GM23248 (cell line): ENCODE measurements around the gene TIE1.

GRCh38 chr1:43300399-43301310 lies at the start of gene TIE1:
Gene TIE1 (plus strand): TSS chr1:43300982.
- RAMPAGE, long total RNA = no peak

DNA sequence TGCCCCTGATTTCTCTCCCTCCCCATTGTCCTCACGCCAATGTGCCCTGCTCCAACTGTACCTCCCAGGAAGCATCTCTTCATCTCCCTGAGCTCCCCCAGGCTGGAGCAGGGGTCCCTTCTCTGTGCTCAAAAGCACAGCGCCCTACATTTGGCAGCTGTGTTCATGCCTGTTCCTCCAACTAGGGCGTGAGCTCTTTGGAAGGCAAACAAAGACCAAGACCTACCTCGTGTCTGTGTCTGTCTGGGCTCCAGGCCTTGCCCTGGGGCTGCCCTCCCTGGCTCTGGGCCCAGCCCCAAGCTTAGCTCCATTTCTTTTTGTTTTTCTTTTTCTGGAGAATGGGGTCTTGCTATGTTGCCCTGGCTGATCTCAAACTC lies 3.0 kb downstream of the TIE1 start:
- RAMPAGE, long total RNA = no peak

DNA sequence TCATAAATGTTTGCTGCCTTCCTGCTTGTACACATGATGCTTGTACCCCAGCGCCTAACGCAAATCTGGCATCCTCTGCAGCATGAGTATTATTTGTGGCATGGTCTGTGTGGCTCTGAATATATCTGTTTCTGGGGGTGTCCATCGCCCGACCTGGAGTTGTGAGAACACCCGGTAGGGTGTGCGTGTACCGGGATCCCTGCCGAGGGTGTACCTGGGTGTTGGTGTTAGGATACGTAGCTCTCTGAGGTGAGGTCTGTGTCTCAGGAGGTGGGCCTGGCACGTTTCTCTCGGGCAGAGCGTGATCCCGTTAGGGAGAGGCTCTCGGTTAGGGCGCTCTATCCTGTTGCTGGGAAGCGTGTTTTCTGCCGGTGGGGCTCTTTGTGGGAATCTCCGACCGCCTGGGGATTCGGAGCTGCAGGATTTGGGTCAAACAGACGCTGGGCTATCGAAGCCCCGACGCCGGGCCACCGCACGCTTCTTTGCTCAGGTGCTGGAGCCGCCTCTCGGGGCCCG lies 10.4 kb upstream of the CDC20 start:
- RAMPAGE, long total RNA = no peak

DNA sequence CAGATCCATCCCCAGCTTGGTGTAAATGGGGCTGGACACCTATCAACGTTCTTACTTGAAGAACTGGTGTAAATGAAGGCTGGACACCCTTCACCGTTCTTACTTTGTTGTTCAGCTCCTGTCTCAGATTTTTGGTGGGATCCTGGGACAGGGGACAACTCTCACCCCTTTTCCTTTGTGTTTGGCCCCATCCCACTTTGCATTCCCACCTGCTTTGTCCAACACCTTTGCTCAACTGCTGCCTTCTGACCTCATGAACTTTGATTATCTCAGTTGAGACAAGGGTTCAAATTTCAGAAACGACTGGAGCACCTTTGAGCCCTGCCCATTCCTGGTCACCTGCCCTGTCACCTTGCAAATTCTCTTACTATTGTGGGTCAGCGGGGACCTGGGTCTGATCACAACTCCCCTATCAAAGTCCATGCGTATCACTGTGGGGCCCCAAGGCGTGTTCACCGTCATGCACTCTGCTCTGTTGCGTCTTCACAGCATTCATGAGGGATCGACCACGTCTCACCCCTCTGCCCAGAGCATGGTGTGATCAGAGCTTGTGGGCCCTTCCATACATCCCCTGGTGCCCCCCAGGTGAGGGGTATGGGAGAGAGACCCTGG lies 12.8 kb downstream of the PTPRF start:
- RAMPAGE, long total RNA = no peak

DNA sequence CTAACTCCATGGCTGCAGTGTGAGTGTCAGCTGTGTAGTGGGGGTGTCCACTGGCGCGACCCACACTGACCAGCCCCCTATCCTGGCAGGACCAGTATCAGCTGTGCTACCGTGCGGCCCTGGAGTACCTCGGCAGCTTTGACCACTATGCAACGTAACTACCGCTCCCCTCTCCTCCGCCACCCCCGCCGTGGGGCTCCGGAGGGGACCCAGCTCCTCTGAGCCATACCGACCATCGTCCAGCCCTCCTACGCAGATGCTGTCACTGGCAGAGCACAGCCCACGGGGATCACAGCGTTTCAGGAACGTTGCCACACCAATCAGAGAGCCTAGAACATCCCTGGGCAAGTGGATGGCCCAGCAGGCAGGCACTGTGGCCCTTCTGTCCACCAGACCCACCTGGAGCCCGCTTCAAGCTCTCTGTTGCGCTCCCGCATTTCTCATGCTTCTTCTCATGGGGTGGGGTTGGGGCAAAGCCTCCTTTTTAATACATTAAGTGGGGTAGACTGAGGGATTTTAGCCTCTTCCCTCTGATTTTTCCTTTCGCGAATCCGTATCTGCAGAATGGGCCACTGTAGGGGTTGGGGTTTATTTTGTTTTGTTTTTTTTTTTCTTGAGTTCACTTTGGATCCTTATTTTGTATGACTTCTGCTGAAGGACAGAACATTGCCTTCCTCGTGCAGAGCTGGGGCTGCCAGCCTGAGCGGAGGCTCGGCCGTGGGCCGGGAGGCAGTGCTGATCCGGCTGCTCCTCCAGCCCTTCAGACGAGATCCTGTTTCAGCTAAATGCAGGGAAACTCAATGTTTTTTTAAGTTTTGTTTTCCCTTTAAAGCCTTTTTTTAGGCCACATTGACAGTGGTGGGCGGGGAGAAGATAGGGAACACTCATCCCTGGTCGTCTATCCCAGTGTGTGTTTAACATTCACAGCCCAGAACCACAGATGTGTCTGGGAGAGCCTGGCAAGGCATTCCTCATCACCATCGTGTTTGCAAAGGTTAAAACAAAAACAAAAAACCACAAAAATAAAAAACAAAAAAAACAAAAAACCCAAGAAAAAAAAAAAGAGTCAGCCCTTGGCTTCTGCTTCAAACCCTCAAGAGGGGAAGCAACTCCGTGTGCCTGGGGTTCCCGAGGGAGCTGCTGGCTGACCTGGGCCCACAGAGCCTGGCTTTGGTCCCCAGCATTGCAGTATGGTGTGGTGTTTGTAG lies 27.7 kb upstream of the KDM4A start:
- RAMPAGE, long total RNA = no peak

GRCh38 chr1:43667730-43668009 lies 17.7 kb downstream of the KDM4A start:
- RAMPAGE, long total RNA = no peak

GRCh38 chr1:43821711-43822491 lies 111.7 kb upstream of the ARTN start:
- RAMPAGE, long total RNA = no peak

DNA sequence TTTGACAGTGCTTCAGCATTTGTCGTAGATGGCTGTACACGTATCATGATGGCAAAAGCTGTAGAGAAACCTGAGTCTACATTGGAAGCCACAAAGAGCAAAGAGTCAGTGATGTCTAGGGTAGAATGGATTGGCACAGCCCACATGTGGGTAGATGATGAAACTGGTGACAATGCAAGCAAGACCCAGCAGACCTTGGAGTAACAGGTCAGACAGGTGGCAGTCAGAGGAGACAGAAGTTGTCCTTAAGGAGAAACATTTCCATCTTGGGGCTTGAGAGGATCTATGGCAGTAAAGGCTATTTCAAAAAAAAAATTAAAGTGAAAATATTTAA lies 101.2 kb upstream of the ARTN start:
- RAMPAGE, long total RNA = no peak

DNA sequence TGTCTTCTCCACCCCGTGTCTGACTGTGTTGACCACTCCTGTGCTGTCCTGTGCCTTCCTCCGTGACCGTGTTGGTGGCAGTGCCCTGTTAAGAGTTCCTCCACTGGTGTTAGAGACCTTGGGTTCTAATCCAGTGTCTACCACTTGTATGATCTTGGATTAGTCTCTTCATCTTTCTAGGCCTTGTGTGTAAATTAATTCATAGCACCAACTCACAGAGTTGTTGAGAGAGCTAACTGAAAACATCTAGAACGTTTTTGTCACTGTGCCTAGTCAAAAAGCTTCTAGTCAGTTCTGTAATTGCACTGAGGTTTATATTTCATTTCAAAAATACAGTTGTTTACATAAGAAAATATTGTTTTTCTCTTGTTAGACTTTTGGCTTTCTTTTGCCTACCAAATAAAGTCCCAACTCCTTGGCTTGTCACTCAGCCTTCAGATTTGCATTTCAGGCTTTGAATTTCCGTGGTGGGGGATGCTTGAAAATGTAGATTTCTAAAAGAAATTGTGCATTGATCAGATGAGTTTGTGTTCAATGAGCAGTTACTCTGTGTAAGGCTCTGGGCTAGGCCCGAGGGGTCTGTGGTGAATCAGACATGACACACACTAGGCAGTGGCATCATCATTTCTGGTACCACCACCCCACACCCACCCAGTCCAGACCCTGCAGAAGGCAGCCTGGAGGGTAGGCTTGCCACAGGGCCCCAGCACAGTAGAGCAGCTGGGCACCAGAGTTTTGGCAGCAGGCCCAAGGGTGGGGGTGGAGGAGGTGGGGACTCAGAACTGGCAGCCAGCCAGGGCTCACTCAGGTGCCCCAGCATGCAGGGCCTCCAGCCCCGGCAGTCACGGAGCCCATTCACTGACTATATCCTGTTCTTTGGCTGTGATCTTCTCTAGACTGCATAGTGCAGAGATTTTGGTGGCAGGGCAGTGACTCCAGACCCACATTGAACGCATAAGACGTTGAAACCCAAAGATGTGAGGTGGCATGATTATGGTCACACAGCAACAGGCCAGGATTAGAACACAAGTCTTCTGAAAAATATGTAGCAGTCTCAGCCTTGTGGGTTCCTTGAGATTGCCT lies 97.4 kb upstream of the ARTN start:
- RAMPAGE, long total RNA = no peak

DNA sequence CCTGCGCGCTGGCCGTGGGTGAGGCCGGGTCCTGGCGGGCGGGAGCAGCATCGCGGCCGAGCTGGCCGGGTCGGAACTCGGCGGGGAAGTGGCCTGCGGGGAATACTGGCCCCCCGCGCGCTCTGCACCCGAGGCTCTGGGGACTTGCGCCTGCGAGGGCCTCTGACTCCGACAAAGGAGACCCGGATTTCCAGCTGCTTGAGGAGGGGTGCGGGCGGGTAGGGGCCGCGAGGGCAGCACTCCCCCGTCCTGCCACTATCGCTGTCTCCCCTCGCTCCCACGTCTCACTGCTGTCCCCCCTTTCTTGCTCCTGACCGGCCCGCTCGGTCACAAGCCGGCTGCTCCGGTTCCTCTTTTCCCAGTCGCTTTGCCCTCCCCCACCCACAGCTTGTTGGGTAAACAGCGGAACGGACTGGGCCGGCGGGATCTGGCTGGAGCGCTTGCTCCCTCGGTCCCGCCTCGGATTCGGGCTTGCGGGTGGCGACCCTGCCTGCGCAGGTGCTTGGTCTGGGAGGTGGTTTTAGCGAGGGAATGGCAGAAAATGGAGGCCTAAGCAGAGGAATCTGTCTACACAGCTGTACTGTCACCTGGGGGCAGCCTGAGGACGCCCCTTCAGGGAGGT lies 441 bp downstream of the ATP6V0B start:
- RAMPAGE, long total RNA = no peak

DNA sequence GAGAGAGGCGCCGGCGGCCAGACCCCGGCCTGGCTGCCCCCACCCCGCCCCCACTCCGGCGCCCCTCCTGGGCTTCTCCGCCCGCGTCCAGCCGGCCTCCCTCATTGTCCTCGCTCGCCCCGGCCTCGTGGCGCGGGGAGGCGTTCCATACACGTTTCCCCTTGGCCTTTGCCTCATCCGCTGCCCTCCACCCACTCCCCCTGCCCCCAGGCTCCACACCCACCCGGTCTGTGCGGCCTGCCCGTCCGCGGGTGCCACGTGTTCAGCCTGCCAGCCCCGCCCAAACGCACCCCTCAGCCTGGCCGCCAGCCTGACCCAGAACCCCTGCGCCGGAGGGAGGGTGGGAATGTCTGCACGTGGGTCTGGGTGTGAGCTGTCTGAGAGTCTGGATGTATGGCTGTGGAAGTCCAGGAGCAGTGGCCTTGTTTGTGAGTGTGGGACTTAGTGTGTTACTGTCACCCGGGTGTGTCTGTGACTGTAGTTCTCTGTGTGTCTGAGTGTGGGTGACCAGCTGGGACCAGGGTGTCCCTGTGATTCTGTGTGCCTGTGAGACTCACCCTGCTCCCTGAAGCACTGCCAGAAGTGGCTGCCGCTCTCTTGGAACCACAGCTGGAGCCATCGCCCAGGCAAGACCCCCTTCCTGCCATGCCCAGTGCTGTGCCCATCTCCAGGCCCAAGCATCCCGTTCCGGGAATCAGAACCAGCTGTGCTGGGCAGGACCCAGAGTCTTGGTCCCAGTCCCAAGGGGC lies 783 bp downstream of the B4GALT2 start:
- RAMPAGE, long total RNA = no peak

GRCh38 chr1:44005848-44006301 lies 14.5 kb downstream of the CCDC24 start:
- RAMPAGE, long total RNA = no peak

DNA sequence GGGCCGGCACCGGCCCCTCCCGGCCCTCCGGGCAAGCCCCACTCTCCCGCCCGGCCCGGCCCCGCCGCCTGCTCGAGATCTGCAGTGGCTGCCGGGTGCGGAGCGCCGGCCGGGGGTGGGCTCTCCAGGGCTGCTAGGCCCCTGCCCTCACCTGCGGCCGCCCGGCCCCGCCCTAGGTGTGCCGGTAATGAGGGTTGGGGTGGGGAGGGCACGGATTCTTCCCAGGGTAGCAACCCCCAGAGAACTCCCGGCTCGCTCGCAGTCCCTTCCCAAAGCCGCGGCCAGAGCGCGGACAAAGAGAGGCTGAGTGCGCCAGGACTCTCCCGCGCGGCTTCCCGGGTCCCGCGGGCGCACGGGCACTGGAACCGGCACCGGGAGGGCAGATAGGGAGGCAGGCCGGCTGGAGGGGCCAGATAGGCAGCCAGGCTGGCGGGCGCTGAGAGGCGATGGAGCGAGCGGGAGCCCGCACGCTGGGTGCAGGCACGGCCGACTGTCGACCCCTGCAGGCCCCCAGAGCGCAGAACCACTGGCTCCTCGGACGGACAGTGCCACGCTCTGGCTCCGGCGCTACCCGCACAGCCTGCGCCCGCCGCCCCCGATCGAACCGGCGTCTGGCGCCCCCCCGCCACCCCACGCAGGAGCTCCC lies 765 bp downstream of the SLC6A9 start:
- RAMPAGE, long total RNA = no peak

DNA sequence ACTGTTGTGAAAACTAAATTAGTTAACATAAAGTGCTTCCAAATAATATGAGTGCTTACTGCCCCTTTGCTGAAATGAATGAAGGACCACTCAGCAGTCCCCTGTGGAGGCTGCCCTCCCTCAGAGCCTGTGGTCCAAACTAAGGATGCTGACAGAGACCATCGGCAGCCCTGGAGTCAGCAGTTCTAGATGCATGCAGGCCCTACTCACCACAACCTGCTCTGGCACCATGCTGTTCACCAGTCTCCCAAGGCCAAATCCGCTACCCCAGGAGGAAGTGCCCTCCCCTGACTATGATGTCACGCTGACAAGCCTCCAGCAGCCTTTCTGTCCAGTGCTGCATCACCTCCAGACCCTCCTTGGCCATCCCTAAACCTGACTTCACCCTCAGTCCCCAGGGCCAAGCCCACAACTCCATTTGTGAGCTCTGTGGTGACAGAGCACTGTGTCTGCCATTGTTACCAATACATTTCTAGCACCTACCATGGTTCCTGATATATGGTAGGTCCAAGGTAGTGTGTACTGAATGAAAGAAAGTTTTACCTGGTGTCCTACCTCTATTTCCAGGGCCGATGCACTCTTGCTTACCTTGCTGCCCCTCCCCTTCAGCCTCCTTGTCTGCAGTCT lies 30.9 kb downstream of the DMAP1 start:
- RAMPAGE, long total RNA = no peak

DNA sequence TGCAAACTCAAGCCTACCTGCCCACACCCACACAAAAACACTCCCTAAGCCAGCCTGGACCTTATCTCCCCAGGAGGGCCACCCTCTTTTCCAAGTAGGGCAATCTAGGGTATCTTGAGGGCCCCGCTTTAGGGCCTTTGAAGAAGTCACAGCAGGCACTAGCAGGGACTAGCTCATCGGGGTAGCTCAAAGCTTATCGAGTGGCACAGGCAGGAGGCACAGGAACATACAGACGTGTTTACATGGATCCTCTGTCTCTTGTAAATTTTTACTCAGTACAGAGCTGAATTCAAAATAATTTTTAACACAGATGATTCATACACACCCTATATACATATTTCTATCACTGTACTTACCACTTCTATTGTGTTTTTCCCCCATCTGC lies 54.5 kb downstream of the DMAP1 start:
- RAMPAGE, long total RNA = no peak

DNA sequence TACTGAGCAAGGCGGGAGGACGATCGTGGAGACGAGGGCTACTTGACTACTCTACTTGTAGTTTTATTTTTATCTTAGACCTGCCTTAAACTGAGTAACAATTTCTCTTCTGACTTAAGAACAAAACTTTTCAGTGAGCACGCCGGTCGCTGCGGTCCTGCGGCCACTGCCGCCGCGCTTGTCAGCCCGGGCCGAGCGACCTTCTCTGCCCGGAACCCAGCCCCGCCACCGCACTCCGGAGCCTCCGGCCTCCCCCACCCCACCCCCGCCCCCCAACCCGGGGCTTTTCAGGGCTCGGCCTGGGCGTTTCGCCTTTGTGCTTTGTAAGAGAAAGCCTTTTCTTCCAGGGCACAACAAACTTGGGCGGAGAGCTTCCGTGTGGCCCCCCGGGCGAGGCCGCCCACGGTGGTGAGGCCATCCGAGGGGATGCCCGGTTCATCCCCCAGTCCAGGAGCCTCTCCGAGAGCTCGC lies 1.4 kb downstream of the RNF220 start:
- RAMPAGE, long total RNA = no peak

- RAMPAGE, long total RNA = no peak
Observed at GRCh38 chr1:44406898-44407439, 1.9 kb downstream of the RNF220 start.

- RAMPAGE, long total RNA = no peak
Observed at GRCh38 chr1:44644573-44644876, 29.8 kb downstream of the TMEM53 start.

- RAMPAGE, long total RNA = no peak
Observed at GRCh38 chr1:44757400-44757738, 17.7 kb downstream of the KIF2C start.

- RAMPAGE, long total RNA = no peak
Observed at GRCh38 chr1:44767046-44767982, 8.0 kb upstream of the RPS8 start.